Mesenchymal stem cell of Wharton's jelly (primary cell): ENCODE measurements around the genes MCU, P4HA1, NUDT13 and MSS51.

DNA sequence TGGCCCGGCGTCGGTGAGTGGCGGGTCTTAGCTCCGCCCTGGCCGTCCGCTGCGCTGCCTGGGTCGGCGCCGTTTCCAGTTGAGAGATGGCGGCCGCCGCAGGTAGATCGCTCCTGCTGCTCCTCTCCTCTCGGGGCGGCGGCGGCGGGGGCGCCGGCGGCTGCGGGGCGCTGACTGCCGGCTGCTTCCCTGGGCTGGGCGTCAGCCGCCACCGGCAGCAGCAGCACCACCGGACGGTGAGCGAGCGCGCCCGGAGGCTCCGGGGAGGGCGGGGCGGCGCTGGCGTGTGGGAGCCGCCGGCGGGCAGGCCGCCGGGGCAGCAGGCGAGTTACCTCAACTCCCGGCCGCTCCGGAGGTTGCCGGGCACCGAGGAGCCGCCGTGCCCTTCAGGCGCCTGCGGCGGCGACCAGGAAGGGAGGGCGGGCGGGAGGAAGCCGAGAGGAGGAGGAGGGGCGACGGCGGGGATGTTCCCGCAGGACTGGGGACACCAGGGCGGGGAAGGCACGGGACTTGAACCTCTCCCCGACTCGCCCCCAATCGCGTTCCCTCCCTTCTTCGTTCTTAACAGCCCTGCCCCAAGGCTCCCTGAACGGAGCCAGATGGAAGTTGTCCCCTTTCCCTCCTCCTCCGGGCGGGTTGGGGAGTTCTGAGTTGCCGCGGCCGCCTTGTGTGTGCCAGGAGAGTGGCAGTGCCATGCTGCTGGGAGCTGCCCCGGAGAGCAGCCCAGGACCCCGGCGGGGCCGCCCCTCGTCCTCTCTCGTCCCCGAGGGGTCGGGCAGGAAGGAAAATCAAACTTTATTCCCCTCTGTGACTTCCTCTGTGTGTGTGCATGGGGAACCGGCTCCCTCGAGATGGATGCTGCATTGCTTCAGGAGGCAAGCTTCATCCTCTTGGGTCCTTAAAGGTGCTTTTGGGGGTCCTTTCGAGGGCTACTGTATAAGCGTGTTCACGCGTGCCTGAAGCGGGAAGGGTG, at the start of gene MCU:
MCU (plus strand) TSS at position 78 of the 973 bp plus-strand sequence.
- CAGE, long polyA plus RNA = no peak

- CAGE, long polyA plus RNA = no peak
Observed at GRCh38 chr10:72784573-72785297, 92.8 kb downstream of the MCU start.

- CAGE, long polyA plus RNA = start-site peak on the minus strand at chr10:73096818-73096867, 1,774 and 1,334 reads in 2 replicates
Observed at GRCh38 chr10:73096793-73097401, at the start of gene P4HA1. TSS of gene P4HA1 (minus strand) at chr10:73096866.

DNA sequence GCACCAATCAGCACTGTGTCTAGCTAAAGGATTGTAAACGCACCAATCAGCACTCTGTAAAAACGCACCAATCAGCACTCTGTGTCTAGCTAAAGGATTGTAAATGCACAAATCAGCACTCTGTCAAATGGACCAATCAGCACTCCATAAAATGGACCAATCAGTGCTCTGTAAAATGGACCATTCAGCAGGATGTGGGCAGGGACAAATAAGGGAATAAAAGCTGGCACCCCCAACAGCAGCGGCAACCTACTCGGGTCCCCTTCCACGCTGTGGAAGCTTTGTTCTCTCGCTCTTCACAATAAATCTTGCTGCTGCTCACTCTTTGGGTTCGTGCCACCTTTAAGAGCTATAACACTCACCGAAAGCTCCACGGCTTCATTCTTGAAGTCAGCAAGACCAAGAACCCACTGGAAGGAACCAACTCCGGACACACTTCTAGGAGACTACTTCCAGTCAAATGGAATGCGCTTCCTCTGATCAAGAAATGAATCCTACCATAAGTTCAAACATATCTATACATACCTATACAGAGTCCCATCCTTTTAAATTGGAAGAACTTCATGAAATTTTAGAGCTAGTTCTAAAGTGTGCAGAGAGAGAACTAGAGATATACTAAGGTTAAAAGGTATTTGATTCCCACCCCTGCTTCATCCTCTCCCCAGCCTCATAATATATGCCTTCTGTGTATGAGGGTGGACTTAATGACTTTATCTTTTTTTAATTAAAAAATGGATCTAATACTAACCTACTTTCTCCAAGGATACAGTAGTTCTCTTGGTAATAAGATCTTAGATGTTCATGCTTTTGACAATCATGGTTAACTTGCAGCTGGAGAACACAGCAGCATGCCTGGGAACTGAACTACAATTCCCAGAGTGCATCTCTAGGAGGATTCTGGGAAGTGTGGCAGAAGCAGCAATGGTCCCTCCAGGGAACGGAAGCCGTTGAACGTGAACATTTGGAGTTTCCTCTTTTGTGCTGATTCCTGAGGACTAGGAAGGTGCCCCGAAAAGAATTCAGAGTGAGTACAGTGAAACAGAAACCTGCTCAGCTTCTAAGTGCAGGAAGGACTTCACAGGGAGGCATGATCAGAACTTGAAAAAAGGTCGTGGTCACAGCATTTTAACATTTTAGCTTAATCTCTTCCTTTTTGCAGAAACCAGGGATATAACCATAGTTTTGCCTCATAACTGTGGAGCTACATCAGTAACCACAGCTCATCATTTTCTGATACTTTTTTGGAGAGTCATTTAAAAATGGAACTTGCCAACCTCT, at the start of gene NUDT13:
NUDT13 (plus strand) TSS at position 912 of the 1,278 bp plus-strand sequence.
- CAGE, long polyA plus RNA = no peak

DNA sequence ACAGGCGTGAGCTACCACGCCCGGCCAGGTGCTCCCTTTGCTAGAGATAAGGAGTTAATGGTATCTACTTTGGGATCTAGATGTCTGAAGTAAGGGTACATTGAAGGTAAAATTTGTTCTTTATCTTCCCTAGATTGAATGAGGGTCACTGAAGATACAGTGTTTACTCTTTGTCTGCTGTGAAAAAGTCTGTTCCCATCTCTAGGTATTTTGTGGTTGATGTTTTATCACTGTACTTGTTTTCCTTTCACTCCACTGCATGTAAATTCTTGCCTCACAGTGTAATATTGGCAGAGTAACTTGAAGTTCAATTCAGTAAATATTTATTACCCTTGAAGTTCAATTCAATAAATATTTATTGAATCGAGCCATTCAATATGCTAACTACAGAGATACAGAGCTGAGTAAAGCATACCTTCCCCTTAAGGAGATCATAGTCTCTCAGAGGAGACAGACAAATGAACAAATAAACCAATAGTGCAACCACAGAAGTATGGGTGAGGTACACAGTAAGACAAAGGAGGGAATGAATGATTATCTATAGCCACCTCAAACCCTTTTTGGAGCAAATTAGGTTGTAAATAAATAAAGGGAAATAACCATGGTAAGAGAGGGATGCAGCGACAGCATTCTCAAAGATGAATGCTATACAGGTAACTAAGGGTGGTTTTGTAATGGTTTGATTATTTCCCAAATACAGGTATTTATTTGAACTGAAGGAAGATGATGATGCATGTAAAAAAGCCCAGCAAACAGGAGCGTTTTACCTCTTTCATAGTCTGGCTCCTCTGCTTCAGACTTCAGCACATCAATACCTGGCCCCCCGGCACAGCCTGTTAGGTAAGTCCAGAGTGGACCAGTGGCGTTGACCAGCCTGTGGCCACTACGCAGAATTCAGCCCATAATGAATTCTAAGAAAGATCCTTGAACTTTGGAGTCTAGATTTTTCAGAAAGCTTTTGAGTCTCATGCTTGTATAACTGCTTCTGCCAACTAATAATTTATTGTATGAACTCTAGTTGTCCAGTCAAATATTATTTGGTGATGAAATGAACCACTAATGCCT, 9.4 kb downstream of the NUDT13 start:
- CAGE, long polyA plus RNA = no peak

GRCh38 chr10:73246264-73246687, 779 bp downstream of the DNAJC9 start:
- CAGE, long polyA plus RNA = no peak

- CAGE, long polyA plus RNA = no peak
Observed at GRCh38 chr10:73247789-73248222, 751 bp upstream of the DNAJC9 start.

DNA sequence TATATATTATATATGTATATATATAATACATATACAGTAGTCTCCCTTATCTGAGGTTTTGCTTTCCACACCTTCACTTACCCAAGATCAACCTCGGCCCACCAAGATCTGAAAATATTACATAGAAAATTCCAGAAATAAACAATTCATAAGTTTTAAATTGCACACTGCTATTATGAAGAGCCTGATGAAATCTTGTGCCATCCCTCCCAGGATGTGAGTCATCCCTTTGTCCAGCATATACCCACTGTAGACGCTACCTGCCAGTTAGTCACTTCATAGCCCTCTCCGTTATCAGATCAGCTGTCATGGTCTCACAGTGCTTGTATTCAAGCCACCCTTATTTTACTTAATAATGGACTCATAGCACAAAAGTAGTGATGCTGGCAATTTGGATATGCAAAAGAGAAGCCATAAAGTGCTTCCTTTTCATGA, 9.6 kb upstream of the MRPS16 start:
- CAGE, long polyA plus RNA = no peak

DNA sequence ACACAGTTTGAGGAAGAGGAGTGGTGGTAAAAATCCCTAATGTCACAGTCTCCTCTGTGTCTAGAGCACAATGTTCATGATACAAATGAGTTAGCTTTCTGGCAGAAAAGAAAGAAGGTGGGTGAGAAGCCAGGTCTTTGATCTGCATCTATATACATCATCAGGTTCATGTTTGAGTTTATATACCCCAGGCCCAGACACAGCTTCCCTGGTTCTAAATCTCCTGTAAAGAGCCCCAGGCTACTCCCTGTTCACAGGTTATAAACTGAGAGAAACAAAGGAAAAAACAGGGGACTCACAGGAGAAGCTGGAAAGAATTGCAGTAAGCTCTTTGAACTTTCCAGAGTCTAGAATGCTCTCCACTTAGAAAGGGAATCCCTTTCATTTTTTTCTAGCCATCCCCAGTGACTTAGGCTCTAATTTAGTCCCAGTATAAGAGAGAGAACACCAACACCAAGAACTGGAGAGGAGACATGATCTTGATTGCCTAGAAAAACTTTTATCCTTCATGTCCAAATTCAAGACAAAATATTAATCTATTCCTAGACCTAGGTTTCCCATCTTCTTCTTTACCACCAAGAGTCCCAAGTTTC, 640 bp downstream of the MSS51 start:
- CAGE, long polyA plus RNA = no peak

DNA sequence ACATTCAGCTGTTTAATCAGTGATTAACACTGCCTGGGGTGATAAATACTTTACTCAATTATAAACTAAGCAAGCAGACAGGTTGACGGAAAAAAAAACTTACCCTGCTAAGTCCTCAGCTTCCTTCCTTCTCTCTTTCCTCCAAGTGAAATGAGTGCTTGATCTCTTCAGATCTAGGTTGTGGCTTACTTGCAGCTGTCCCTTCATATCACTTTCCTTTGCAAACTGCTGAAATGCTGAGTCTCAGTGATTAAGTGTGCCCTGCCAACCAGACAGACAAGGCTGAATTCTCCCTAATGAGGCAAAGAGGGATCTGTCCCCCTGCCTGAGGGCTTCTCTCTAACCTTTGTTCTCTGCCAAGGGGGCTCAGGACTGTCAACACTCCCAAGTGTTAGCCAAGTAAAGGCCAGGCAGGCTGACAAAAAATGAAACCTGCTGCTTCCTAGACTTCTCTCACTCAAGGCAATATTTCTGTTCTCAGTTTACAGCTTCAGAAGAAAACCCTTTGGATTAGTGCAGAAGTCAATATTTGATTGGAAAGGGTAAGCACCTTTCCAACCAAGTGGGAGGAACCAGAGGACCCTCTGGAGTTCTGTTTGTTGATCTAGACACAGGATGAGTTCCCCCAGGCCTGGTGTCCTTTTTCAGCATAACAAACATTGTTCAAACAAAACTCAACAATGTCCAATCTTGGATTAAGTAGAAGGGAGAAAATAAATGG, at the start of gene MSS51:
MSS51 (minus strand) TSS at position 152 of the 721 bp plus-strand sequence.
- CAGE, long polyA plus RNA = no peak

- CAGE, long polyA plus RNA = no peak
Observed at GRCh38 chr10:73553129-73553763, 37.9 kb downstream of the USP54 start.

- CAGE, long polyA plus RNA = no peak
Observed at GRCh38 chr10:73648876-73649449, 6.9 kb downstream of the SYNPO2L start.

DNA sequence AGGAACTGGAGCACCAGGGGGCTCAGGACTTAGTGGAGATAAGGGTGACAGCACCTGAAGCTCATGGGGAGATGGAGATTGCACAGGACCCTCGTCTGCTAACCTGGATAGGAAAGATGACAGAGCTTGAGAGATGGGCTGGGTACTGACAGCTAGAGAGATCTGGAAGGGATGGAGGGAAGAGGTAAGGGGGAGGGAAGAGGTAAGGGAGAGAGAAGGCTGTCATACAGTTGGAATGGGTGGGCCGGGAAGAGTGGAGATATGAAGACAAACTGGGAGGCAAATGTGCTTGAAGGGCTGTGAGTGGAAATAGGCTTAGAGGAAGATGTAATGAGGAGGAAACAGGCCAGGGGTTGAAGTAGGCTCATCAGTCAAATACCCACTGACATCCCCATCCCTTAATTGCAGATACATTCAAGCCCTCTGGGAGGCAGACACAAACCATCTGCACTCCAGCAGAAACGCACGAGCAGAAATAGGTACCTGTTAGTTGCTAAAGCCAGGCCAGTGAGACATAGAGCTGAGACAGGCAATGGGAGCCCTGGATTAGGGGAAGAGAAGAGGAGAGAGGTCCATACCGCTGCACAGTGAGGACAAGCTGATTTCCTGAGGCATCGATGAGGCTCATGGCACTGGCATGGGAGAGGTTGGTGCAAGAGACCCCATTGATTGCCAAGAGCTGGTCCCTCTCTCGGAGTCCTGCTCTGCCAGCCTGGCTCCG, 2.1 kb downstream of the SYNPO2L start:
- CAGE, long polyA plus RNA = no peak

DNA sequence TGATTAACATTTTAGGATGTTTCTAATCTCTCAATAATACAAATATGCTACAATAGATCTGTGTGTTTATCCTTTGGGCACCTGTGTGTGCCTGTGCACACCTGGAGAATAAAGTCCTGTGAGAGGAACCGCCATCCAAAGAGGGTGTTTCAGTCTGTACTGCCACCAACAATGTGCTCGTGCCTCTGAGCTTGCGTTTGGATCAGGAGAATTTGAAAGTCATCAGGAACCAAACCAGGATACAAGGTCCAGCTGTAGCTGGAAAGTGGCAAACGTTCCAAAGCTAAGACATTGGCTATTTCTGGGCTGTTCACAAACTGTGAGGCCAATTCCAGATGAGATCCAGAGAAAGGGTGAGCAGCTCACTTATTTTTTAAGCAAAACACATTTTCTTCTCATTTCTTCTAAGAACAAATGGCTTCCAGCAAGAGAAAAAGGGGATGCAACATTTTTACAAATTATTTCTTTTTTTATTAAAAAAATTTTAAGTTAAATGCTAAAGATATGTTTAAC, 4.0 kb upstream of the SYNPO2L start:
- CAGE, long polyA plus RNA = no peak

DNA sequence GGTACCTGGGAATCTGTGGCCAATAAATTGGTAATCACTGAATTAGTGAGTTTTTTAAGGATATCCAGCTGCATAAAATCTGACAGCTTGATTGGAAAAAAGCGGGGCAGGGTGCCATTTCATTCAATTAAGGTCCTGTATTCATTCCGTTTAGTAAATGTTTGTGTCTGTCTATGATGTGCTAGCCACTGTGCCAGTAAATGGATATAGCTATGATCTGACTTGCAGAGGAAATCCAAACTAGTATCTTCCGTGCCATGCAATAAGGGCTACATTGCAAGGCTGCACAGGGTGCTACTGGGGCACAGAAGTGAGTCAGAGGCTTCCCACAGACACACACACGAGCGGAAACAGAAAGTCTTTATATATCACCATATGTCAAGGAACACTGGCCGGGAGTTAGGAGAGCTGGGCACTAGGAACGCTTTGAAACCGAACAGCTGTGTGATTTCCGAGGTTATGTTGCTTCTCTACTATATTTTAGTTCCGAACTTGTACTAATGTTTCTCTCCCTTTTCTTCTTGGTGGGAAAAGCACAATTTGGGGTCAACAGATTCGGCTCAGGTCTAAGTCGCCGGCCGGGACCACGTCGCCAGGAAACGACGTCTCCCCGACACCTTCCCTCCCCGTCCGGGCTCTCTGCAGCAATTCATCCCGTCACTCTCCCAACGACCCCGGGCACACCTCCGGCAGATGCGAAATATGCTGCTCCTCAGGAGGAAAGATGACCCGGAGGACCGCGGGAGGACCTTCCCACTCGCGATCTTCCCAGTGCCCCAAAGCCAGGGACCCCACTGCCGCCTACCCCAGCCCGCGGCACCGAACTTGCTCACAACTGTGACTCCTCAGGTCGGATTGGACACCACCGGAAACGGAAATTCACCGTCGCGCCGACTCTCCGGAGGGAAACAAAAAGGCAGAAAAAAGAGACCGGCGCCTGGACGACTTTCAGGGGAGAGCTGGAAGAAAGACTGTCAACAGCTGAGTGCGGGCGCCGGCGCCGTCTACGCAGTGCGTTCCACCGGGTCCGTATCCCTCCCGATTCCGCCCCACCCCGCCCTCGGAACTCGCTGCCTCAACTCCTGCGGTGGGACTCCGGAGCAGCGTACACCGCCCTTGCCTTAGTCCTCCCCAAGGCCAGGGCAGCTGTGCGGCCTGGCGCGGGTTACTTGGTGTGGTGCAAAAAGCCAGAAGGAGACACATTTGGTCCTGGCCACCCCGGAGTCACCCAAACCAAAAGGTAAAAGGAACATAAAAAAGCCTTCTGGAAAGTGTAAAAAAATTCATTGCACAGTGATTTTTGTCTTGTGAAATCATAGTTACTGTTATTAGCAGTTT, 14.1 kb upstream of the SEC24C start:
- CAGE, long polyA plus RNA = no peak

DNA sequence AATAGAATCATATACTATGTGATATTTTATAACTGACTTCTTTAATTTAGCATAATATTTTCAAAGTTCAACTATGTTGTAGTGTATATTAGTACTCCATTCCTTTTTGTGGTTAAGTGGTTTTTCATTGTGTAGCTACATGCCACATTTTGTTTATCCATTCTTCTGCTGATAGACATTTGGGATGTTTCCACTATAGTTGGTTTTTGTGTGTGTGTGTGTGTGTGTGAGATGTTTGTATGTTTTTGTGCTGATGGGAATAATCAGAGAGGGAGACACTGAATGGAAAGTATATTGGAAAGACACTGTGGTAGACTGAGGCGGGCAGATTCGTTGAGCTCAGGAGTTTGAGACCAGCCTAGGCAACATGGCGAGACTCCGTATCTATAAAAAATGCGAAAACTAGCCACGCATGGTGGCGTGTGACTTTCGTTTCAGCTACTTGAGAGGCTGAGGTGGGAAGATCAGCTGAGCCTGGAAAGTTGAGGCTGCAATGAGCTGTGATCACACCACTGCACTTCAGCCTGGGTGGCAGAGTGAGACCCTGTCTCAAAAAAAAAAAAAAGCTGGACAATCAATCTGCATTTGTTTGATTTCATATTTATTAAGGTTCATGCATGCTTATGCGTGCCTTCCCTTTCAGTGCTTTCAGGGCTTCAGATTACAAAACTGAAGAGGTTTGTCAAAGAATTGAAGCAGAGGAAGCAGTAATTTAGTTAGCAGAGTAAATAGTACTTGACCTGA, 13.3 kb upstream of the FUT11 start:
- CAGE, long polyA plus RNA = no peak

DNA sequence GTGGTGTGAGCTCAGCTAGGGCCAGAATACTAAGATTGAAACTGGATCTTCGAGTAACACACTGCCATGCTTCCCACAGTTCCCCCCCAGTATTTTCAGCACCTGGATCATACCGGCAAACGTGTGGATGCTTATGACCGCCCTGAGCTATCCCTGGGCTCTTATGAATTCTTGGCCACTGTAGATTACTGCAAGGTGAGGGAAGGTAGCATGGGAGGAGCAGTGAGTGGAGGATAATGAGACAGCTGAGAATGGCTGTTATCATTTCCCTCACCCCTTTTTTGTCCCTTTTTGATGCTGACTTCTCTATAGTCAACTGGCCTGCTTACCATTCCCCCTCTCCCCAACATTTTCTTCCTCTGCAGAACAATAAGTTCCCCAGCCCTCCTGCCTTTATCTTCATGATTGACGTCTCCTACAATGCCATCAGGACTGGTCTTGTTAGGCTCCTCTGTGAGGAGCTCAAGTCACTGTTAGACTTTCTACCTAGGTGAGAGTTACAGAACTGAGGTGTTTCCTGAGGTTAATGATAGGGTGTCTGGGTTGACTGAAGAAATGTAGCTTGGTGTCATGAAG, 6.3 kb upstream of the FUT11 start:
- CAGE, long polyA plus RNA = no peak

- CAGE, long polyA plus RNA = no peak
Observed at GRCh38 chr10:73771051-73771665, 918 bp upstream of the FUT11 start.

- CAGE, long polyA plus RNA = no peak
Observed at GRCh38 chr10:73797128-73798561, 12.2 kb downstream of the ZSWIM8 start.

- CAGE, long polyA plus RNA = no peak
Observed at GRCh38 chr10:73865356-73866192, 8.8 kb downstream of the CAMK2G start.